IMR-90 (cell line): ENCODE measurements around a stretch of chr2.

DNA sequence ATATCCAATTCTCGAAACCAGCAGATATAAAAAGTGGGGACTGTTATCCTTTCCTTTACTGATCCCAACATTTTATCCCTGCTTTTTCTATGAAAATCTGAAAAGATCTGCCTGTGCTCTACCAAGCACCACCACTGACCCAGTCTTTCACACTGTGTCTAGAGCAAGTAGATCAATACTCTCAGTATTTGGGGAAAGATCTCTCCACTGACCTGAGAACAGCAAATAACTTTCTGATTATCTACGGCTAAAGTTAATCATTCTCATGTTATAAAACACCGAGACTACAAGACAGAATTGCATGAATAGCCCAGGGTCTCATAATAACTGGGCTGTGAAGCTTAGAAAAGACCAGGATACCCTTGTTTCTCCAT is 134.3 kb upstream of the TFCP2L1 start:
- RRBS, result no CpG with 5 or more reads among the region's 3 CpGs
CAGE:
- cytosol, long polyA plus RNA, result no peak
- long polyA plus RNA, result no peak
- nucleus, long polyA plus RNA, result no peak

GRCh38 chr2:121685344-121685697 is 36.1 kb upstream of the CLASP1 start:
- RRBS, result no CpG with 5 or more reads among the region's 6 CpGs
CAGE:
- cytosol, long polyA plus RNA, result no peak
- long polyA plus RNA, result no peak
- nucleus, long polyA plus RNA, result no peak

DNA sequence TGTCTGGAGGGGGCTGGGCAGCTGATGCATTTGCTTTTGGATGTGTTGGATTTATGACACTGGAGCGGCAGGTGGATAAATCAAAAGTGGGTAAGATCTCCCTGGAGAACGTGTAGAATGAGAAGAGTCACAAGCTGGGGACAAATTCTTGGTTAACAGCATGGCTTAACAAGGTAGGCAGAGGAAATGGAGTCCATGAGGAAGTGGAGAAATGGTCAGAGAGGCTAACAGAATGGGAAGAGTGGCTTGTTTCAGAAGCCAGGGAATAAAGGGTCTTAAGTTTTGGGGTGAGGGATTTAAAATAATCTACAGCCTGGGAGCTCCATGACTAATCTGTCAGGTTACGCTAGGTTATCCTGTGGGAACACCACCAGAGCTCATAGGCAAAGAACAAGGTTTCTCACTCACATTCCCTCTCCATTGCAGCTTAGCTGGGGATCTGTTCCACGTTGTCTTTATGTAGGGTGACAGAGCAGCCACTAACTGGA is 12.8 kb downstream of the TSN start:
- RRBS, result no CpG with 5 or more reads among the region's 4 CpGs
CAGE:
- cytosol, long polyA plus RNA, result no peak
- long polyA plus RNA, result no peak
- nucleus, long polyA plus RNA, result no peak

GRCh38 chr2:121903005-121903546 is 147.6 kb downstream of the TSN start:
- RRBS, result 23% methylated on average over 6 of the region's 13 CpGs
CAGE:
- cytosol, long polyA plus RNA, result no peak
- long polyA plus RNA, result no peak
- nucleus, long polyA plus RNA, result no peak

- RRBS, result no CpG with 5 or more reads among the region's 5 CpGs
CAGE:
- cytosol, long polyA plus RNA, result no peak
- long polyA plus RNA, result no peak
- nucleus, long polyA plus RNA, result no peak
These were observed 738.3 kb downstream of the TSN start for GRCh38 chr2:122493753-122494193.

DNA sequence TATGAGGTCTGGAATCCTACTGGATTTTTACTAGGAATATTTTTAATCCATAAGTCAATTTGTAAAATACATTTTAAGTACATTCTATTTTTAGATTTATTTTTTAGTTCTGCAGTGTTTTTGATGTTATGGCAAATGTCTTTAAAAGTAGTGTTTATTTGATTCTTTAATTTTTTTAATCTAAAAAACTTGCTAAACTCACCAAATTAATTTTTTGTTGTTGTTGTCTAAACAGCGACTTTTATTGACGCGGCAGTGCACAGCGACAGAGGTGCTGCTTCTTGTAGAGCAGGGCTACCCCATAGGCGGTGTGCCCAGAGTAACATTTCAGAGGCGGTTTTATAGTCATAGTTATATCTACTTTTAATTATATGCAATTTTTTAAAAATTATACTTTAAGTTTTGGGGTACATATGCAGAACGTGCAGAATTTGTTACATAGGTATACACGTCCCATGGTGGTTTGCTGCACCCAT is 1124.2 kb downstream of the CNTNAP5 start:
- RRBS, result no CpG with 5 or more reads among the region's 8 CpGs
CAGE:
- cytosol, long polyA plus RNA, result no peak
- long polyA plus RNA, result no peak
- nucleus, long polyA plus RNA, result no peak

- RRBS, result no CpG with 5 or more reads among the region's 3 CpGs
CAGE:
- cytosol, long polyA plus RNA, result no peak
- long polyA plus RNA, result no peak
- nucleus, long polyA plus RNA, result no peak
These were observed 2.3 kb downstream of the GYPC start for GRCh38 chr2:126658294-126658615.

DNA sequence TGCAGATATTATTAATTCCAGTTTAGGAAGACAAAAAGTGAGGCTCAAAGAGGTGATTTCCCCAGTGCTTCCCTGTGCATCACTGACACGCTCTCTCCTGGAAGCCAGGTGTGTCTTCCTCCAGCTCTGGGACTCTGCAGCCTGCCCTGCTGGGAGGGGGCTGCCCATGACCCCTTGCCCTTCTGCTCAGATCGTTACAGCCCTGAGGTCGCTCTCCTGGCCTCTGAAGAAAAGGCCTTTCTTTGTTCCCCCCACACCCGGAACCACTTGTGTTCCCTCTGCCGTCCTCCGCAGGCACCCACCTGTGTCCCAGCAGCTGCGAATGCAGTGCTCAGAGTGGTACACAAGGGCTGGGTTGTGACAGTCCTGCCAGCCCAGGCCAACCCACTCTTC is 9.8 kb downstream of the GYPC start:
- RRBS, result no CpG with 5 or more reads among the region's 7 CpGs
CAGE:
- cytosol, long polyA plus RNA, result no peak
- long polyA plus RNA, result no peak
- nucleus, long polyA plus RNA, result no peak

DNA sequence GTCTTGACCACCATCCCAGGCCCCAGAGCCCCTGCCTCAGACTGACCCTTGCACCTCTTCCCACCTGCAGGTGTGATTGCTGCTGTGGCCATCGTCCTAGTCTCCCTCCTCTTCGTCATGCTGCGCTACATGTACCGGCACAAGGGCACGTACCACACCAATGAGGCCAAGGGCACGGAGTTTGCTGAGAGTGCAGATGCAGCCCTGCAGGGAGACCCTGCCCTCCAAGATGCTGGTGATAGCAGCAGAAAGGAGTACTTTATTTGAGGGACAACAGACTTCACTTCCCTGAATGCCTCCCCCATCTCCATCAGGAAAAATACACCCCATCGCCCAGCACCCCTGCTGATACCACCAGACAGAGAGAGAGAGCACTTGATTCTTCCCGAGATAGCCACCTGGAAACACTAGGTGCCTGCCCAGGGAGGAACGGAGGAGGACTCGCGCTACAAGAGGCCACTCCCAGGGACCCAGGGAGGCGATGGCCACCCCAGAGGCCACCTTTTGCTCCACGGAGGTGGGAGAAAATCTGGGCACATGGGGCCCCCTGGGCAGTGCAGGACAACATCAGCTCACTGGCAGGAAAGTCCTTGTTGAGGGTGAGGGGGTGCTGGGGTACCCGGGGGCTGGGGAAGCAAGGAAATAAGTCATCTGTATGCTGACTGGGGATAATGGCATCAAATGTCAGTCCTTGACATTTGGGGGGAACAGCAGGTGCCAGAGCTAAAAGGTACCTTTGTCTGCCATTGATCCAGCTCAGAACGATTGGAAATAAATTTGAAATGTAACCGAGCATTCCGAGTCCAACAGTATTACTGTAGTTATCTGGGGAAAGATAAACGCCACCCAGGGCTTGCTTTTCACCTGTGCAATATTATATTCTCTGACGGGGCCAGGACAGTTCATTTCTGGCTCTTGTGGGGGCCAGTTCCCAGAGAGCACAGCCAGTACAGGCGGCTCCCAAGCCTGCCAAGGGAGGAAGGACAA is 40.2 kb downstream of the GYPC start:
- RRBS, result no CpG with 5 or more reads among the region's 20 CpGs
CAGE:
- cytosol, long polyA plus RNA, result no peak
- long polyA plus RNA, result start-site peak on the minus strand centred at position 360 of the sequence, 83 bp wide, 19 and 20 reads in 2 replicates
- nucleus, long polyA plus RNA, result no peak

GRCh38 chr2:126719370-126720294 is 63.7 kb downstream of the GYPC start:
- RRBS, result no CpG with 5 or more reads among the region's 5 CpGs
CAGE:
- cytosol, long polyA plus RNA, result no peak
- long polyA plus RNA, result no peak
- nucleus, long polyA plus RNA, result no peak

DNA sequence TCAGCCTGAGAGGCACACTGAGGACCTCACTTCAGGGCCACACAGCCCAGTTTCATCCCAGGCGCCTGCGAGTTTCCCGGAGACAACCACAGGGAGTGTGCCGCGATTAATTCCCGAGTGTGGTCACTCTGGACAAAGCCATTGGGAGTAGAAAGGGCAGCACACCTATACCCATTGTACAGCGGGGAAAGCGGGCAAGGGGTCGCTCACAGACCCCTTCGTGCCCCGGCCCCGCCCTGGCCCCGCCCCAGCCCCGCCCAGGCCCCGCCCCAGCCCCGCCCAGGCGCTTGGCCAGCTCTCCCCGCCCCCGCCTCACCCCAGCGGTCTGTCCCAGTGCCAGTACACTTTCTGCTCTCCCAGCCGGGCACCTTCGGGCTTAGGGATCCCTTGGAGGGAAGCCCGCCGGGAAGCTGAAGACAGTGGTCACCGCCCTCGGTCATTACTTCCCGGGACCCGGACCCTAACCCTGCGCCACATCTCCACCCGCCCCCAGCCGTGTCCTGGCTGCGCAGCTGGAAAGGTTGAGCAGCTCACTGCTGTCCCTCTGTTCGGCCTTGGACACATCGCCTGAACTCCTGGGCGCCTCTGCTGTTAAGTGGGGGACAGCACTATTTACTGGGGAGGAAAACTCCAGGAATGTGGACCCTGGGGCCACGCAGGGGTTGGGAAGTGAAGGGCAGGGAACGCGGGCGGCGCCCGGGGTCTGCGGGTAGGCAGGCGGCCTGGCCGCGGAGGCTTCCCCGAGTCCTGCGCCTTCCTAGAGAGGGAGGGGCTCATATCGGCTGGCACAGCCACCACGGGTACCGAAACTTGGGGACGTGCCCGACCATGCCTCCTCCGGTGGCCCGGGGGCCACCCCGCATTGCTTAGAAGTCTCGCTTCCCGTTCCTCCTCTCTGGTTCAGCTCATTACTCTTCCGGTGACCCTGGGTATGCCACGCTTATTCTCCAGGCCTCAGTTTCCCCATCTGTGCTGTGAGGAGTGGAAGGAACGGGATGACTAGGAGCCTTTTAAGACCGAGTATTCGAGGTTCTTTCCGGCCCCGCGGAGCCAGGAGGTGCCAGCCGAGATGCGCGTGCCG is 120.9 kb downstream of the GYPC start:
- RRBS, result 13% methylated on average over 18 of the region's 69 CpGs
CAGE:
- cytosol, long polyA plus RNA, result no peak
- long polyA plus RNA, result no peak
- nucleus, long polyA plus RNA, result no peak

- RRBS, result no CpG with 5 or more reads among the region's 20 CpGs
CAGE:
- cytosol, long polyA plus RNA, result no peak
- long polyA plus RNA, result no peak
- nucleus, long polyA plus RNA, result no peak
These were observed 52.5 kb downstream of the BIN1 start for GRCh38 chr2:127054305-127054974.

DNA sequence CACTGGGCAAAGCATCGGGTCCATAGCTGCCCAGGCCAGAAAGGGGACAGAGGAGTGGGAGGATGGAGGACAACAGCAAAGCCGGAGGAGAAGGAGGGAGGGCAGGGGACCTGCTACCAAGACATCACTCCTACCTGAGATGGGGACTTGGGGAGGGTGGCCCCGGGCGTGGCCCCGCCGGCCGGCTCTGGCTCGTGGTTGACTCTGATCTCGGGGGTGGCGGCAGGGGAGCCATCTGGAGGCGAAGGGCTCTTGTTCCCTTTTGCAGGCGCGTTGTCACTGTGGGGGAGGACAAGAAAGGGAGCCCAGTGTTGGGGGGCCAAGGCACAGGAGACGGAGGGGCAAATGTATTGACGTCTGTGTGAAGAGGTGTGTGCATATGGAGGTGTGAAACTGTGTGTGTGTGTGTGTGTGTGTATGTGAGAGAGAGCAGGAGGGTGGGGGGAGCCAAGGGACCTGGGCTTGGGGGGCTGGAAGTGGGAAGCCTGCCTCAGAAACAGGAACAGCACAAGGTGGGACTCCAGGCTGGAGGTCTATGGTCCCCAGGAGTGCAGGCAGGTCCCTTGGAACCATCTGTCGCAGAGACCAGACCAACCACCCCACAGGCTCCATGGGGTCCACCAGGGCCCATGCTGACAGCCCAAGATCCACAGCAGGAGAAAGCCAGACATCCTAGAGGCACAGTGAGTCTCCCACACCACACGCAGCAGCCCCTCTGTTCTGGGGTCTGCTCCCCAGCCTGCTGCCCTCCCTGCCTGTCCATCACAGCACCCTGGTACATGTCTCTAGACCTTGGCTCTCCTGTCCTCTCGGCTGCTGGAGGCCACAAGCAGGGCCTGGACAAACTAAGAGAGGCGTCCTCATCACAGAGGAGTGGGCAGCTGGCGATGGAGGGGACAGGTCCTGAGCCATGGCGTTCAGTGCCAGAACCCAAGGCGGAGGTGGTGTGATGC is 47.8 kb downstream of the BIN1 start:
- RRBS, result 85% methylated on average over 2 of the region's 22 CpGs
CAGE:
- cytosol, long polyA plus RNA, result no peak
- long polyA plus RNA, result no peak
- nucleus, long polyA plus RNA, result no peak

DNA sequence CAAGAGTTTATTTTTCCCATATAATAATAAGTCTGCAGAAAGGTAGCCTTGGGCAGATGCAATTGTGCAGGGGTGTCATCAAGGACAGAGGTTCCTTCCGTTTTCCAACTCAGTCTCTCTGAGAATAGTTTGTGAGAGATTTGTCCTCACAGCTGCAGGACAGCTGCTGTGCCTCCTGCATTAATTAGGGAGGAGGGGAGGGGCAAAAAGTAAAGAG is 21.3 kb upstream of the BIN1 start:
- RRBS, result no CpG with 5 or more reads among the region's 1 CpG
CAGE:
- cytosol, long polyA plus RNA, result no peak
- long polyA plus RNA, result no peak
- nucleus, long polyA plus RNA, result no peak

GRCh38 chr2:127179713-127180224 is 40.3 kb downstream of the CYP27C1 start:
- RRBS, result no CpG with 5 or more reads among the region's 3 CpGs
CAGE:
- cytosol, long polyA plus RNA, result no peak
- long polyA plus RNA, result no peak
- nucleus, long polyA plus RNA, result no peak

- RRBS, result 3% methylated on average over 18 of the region's 38 CpGs
CAGE:
- cytosol, long polyA plus RNA, result no peak
- long polyA plus RNA, result no peak
- nucleus, long polyA plus RNA, result no peak
These were observed 1.0 kb downstream of the CYP27C1 start for GRCh38 chr2:127218995-127219589.

GRCh38 chr2:127384231-127384703 is 3.5 kb downstream of the MAP3K2 start:
- RRBS, result no CpG with 5 or more reads among the region's 3 CpGs
CAGE:
- cytosol, long polyA plus RNA, result no peak
- long polyA plus RNA, result no peak
- nucleus, long polyA plus RNA, result no peak

GRCh38 chr2:127389690-127390455 is 2.1 kb upstream of the MAP3K2 start:
- RRBS, result no CpG with 5 or more reads among the region's 6 CpGs
CAGE:
- cytosol, long polyA plus RNA, result no peak
- long polyA plus RNA, result no peak
- nucleus, long polyA plus RNA, result no peak

- RRBS, result no CpG with 5 or more reads among the region's 11 CpGs
CAGE:
- cytosol, long polyA plus RNA, result no peak
- long polyA plus RNA, result no peak
- nucleus, long polyA plus RNA, result no peak
These were observed 6.2 kb upstream of the PROC start for GRCh38 chr2:127411860-127412682.

DNA sequence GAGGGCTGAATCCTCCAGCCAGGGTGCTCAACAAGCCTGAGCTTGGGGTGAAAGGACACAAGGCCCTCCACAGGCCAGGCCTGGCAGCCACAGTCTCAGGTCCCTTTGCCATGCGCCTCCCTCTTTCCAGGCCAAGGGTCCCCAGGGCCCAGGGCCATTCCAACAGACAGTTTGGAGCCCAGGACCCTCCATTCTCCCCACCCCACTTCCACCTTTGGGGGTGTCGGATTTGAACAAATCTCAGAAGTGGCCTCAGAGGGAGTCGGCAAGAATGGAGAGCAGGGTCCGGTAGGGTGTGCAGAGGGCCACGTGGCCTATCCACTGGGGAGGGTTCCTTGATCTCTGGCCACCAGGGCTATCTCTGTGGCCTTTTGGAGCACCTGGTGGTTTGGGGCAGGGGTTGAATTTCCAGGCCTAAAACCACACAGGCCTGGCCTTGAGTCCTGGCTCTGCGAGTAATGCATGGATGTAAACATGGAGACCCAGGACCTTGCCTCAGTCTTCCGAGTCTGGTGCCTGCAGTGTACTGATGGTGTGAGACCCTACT is 416 bp downstream of the PROC start:
- RRBS, result no CpG with 5 or more reads among the region's 7 CpGs
CAGE:
- cytosol, long polyA plus RNA, result no peak
- long polyA plus RNA, result no peak
- nucleus, long polyA plus RNA, result no peak